ENCODE data around the genes NAT10 and APIP.

- PRO-cap, result no peak
- RAMPAGE, long total RNA, 4 experiments, result no peak in any of the 4 experiments
Observed at GRCh38 chr11:33633203-33633855, 67.3 kb downstream of the C11orf91 start.

- PRO-cap, result bidirectional peak, plus-strand start at chr11:33690645, minus-strand start at chr11:33690517
- RAMPAGE, long total RNA, 4 experiments, result no peak in any of the 4 experiments
Observed at GRCh38 chr11:33689977-33691041, 10.3 kb downstream of the C11orf91 start.

DNA sequence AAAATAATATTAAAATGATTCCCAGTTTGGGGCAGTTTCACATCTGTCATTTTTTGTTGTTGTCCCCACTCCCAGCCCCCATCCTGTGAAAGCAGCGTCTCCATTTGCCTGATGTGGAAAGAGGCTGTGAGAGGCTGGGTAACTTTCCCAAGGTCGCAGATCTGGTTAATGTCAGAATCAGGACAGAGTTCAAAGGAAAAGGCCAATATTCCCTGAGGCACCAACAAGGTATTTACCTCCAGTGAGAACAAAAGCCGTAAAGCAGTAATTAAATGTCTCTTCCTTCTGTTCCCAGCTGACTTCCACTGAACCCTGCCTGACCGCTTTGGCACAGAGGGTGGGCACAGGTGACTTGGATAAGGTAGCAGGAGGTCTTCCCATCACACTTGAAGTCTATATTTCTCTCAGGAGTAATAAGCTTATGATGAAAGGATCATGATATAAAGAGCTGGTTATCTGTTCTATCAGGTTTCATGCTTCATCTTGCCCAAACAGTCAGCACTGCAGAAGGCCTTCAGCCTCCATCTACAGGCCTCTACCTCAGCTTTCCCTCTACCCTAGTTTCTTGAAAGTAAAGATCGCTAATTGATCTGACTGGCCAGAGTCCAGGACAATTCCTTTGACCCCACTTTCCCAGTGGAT is 9.5 kb downstream of the C11orf91 start:
- PRO-cap, result no peak
- RAMPAGE, long total RNA, 4 experiments, result no peak in any of the 4 experiments

GRCh38 chr11:33696143-33696810 is 4.3 kb downstream of the C11orf91 start:
- PRO-cap, result no peak
- RAMPAGE, long total RNA, 4 experiments, result no peak in any of the 4 experiments

DNA sequence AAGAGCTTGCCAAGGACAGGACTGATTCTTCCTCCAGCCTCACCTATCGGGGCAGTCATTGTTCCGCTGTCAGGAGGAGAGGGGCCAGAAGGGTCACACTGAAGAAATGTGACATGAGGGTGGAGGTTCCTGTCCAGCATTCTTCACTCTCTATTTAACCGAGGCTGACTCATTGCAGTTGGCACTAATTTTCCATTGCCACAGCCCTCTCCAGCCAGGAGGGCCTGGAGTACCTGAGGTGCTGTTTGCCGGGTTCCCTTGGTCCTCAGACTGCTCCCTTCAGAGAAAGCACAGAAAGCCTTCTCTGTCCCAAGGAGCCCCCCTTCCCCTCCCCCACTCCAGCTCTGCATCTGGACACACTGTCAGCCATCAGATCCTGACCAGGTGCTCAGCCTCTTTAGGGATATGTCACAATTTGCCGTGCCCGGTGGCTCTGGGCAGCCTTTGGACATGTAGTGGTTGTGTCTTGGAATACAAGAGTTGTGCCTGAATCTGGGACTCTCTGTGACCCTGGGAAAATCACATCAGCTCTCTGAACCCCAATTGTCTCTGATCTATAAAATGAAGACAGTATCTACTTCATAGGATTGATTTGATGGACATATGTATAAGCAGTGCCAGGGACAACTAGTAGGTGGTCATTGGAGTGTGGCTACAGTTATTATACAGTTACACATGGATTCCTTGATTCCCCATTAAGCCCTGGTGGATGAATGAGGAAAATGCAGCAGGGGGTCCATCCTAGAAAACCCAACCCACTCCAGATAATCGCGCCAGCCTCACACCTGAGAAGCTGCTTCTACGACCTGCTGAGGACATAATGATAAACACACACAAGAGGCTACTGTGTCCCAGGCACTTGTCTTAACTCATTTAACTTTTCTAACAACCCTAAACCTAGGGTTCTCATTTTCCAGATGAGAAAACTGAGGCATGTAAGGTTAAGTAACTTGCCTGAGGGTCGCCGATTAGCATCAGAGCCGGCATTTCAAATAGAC is 3.4 kb upstream of the C11orf91 start:
- PRO-cap, result no peak
- RAMPAGE, long total RNA, 4 experiments, result no peak in any of the 4 experiments

GRCh38 chr11:33704711-33705114 is 4.1 kb upstream of the C11orf91 start:
- PRO-cap, result no peak
- RAMPAGE, long total RNA, 4 experiments, result no peak in any of the 4 experiments

- PRO-cap, result no peak
- RAMPAGE, long total RNA, 4 experiments, result no peak in any of the 4 experiments
Observed at GRCh38 chr11:33709915-33710501, 9.4 kb upstream of the C11orf91 start.

GRCh38 chr11:33734933-33735740 is 1.1 kb downstream of the CD59 start:
- PRO-cap, result bidirectional peak, plus-strand start at chr11:33735469, minus-strand start at chr11:33735215; bidirectional peak, plus-strand start at chr11:33735622, minus-strand start at chr11:33735536
- RAMPAGE, long total RNA, 4 experiments, result no peak in any of the 4 experiments

DNA sequence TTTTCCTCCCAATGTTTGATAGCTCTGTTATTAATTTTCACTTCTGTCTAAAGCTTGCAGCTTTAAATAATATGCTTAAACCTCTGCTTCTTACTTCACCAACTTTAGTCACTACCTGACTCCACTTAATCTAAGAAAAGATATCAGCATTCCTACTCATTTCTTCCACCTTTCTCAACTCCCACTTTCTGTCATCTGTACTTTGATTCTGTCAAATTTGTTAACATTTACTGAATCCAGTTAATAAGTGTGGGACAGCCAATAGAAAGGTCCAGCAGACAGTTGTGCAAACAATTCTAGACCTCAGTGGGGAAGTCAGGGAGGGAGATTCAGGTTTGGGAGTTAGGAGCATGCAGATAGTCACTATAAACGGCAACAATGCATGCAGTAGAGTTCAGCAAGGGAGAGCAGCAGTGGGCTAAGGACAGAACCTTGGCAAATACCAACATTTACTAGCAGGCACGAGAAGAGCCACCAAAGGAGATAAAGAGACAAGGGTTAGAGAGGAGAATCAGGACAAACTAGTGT is 4.1 kb downstream of the FBXO3 start:
- PRO-cap, result no peak
- RAMPAGE, long total RNA, 4 experiments, result no peak in any of the 4 experiments

DNA sequence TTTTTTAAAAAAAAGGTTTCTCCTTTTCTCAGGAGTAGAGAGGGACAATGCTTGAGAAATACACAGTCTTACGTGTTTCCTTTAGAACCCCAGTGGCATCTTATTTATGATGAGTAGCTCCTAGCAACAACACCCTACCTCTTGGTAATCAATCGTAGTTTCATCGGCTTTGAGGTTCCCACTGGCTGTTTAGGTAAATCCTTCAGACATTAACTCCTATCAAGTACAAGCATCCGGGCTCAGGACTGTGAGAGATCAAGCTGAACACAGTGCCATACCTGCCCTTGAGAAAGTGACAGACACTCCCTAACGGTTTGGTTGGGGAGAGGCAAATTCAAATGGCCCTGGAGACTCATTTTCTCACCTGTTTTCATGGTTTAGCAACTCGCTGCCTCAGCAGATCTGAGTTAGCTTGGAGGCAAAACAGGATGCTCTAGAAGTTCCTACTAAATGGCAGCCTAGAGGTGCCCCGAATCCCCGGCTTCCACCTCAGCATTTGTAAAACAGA is 3.5 kb upstream of the FBXO3 start:
- PRO-cap, result no peak
- RAMPAGE, long total RNA, 4 experiments, result no peak in any of the 4 experiments

- PRO-cap, result no peak
- RAMPAGE, long total RNA, 4 experiments, result no peak in any of the 4 experiments
Observed at GRCh38 chr11:33802462-33803044, 28.2 kb upstream of the FBXO3 start.

- PRO-cap, result no peak
- RAMPAGE, long total RNA, 4 experiments, result start-site peak on the plus strand in 1 of 4 experiments, at chr11:34068126-34068130 at its widest, 5 reads per replicate
Observed at GRCh38 chr11:34067767-34068471, 16.4 kb downstream of the CAPRIN1 start.

GRCh38 chr11:34104839-34105791 is at the start of gene NAT10:
Gene NAT10, plus strand, starts transcription at chr11:34105629.
- PRO-cap, result bidirectional peak, plus-strand start at chr11:34105629, minus-strand start at chr11:34105491
- RAMPAGE, long total RNA, 4 experiments, result start-site peak on the plus strand in 3 of 4 experiments, at chr11:34105588-34105717 at its widest, 17 to 105 reads per replicate

- PRO-cap, result no peak
- RAMPAGE, long total RNA, 4 experiments, result no peak in any of the 4 experiments
Observed at GRCh38 chr11:34357338-34357557, 562 bp downstream of the ABTB2 start.

DNA sequence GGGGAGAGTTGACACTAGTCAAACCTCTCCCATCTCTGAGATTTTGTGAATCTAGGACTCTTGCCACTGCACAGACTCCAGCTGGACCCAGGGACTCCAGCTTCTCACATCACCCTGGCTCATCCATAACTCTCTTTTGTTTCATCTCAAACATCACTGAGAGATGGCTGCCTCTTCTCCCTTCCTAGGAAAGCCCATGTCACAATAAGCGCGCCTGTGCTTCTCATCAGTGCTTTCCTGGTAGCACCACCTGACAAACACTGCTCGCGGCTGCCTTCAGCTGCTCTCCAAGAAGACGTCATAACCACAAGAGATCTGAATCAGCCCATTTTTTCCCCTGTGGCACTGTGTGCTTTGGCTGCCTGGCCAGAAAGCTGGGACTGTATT is 50.5 kb upstream of the EHF start:
- PRO-cap, result no peak
- RAMPAGE, long total RNA, 4 experiments, result no peak in any of the 4 experiments

GRCh38 chr11:34915997-34916748 is at the start of gene APIP:
Gene APIP, minus strand, starts transcription at chr11:34916379.
- PRO-cap, result bidirectional peak, plus-strand start at chr11:34916066, minus-strand start at chr11:34916173; bidirectional peak, plus-strand start at chr11:34916641, minus-strand start at chr11:34916353
- RAMPAGE, long total RNA, 4 experiments, result start-site peak on the plus strand in 4 of 4 experiments, at chr11:34916578-34916653 at its widest, 125 to 1,018 reads per replicate; start-site peak on the minus strand in 2 of 4 experiments, at chr11:34916313-34916383 at its widest, 291 to 633 reads per replicate

DNA sequence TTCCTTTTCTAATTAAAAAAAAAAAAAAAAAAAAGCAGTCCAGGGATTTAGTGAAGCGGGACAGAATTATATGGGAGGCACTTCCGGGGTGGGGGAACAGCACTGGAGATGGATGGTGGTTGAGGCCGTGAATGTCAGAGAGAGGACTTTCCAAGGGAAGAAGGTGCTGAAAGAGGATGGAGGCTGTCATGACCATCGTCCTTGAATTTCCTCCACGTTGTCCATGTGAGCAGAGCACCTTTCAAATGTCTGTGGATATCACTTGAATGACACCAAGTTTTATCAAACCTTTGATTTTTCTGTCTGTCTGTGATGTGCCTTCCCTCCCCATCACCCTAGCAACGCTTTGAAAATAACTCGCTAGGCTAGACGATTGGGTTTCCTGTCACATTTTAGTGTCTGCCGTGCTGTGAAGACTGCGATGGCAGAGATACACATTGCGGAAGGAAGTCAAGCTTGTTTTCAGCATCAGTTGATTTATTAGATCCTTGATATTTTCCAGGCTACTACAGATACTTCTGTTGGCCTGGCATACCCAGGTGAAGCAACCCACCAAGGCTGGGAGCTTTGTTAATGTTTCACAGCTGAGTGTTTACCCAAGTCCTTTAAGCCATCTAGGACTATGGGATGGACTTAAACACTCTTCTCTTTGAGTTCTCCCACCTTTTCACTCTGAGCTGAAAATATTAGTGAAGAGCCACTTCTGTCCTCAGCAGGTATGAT is 93.8 kb upstream of the CD44 start:
- PRO-cap, result no peak
- RAMPAGE, long total RNA, 4 experiments, result no peak in any of the 4 experiments

DNA sequence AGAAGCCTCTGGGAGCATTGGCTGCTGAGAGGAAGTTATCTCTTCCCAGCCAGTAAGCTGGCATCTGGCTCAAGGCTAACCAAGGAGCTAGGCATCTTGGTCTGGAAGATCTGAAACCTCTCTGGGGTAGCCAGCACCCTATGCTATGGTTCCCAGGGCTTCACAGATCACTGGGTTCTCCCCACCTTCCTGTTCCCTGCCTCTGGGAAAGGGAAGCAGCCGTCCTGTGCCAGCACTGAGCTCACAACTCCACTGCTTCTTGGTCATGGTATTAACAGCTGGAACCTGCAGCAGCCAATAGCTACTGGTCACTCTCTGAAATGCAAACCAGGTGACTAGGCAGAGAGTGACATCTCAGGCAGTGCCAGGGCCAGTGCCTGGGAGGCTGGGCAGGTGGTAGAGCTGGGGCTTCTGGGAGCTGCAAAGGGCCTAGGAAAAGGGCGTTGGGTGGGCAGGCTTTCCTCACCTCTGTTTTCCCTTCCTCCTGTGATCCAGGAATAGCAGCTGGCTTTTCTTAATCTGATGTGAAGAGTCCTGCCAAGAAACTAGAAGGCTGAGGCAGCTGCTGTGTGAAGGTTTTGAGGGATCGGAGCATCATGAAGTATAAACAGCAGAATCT is 22.3 kb upstream of the CD44 start:
- PRO-cap, result no peak
- RAMPAGE, long total RNA, 4 experiments, result no peak in any of the 4 experiments

- PRO-cap, result bidirectional peak, plus-strand start at chr11:35140151, minus-strand start at chr11:35140084
- RAMPAGE, long total RNA, 4 experiments, result no peak in any of the 4 experiments
Observed at GRCh38 chr11:35139974-35140437, 1.0 kb downstream of the CD44 start.

- PRO-cap, result no peak
- RAMPAGE, long total RNA, 4 experiments, result no peak in any of the 4 experiments
Observed at GRCh38 chr11:35150501-35151369, 11.8 kb downstream of the CD44 start.